Cardiac muscle cell (in vitro differentiated cells and primary cell): ENCODE measurements around the genes EIF2B4 and C2orf16.

GRCh38 chr2:27369683-27370515, at the start of gene EIF2B4:
Gene EIF2B4, minus strand, starts transcription at chr2:27370338.
- RAMPAGE, long total RNA, result start-site peak on the minus strand at chr2:27370287-27370373, 994 and 803 reads in 2 replicates
- RRBS, result 2% methylated on average over 34 of the region's 74 CpGs

DNA sequence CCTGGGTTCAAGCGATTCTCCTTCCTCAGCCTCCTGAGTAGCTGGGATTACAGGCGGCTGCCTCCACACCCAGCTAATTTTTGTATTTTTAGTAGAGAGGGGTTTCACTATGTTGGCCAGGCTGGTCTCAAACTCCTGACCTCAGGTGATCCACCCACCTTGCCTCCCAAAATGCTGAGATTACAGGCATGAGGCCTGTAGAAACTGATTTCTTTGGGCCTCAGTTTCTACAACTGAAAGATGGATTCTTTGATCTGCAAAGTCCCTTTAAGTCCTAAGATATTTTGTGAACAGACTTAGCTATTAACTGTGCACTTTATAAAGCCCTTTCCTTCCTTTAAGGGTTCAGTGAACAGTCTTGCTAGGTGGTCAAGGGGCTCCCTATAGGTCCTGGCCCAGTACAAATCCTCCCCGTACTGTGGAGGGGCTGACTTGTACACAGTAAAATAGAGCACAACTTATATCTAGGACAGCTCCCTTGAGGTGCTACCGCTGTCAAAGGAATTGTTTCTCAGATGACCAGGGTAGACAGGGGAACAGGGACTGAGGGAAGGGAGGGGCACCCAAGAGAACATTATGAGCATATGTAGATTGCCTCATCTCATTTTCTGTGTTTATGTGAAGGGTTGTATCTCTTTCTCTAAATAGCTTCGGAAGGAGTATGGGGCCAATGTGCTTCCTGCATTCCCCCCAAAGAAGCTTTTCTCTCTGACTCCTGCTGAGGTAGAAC, 1.7 kb downstream of the SNX17 start:
- RAMPAGE, long total RNA, result no peak
- RRBS, result no CpG with 5 or more reads among the region's 5 CpGs

DNA sequence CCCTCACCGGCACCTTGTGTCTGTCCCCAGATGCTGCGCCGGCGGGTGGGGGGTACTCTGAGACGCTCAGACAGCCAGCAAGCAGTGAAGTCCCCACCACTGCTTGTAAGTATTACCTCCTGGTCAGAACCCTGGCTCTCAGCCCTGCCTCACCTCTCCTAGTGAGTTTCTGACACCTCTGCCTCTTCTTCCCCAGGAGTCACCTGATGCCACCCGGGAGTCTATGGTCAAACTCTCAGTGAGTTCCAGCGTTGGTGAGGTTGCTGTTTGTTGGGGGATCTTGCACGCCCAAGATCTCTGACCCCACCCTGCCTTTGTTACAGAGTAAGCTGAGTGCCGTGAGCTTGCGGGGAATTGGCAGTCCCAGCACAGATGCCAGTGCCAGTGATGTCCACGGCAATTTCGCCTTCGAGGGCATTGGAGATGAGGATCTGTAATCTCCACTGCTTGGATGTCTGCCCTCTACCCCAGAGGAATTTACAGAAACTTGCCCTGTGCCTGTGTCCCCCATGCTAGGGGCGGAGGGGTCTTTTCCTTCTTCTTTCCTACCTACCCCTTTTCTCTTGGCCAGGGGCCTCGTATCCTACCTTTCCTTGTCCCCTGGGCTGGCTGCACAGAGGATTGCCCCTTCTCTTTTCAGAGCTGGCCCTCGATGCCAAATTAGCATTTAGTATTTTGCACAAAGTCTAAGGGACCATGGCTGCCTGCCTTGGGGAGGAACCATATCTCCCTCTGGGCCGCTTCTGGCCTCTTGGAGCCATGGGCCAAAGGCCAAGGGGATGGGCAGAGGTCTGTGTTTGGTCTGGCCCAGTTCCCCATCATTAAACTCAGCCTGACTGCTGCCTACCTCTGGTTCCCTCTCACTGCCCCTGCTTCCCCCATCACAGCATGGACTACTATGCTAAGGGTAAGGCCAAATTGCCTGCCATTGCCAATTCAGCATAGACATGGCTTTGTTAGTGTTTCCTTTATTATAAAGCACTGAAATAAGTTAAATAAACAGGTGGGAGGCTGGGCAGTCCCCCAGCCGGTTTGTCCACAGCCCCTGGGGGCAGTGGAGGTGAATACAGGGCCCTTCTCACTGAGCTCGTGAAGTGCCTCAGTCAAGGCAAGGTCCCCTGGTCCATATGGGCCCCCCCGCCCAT, 3.9 kb downstream of the ZNF513 start:
- RAMPAGE, long total RNA, result no peak
- RRBS, result no CpG with 5 or more reads among the region's 20 CpGs

GRCh38 chr2:27391963-27392369, 11.4 kb upstream of the ZNF513 start:
- RAMPAGE, long total RNA, result no peak
- RRBS, result no CpG with 5 or more reads among the region's 3 CpGs

GRCh38 chr2:27428745-27429938, 711 bp downstream of the NRBP1 start:
- RAMPAGE, long total RNA, result no peak
- RRBS, result 2% methylated on average over 37 of the region's 81 CpGs

DNA sequence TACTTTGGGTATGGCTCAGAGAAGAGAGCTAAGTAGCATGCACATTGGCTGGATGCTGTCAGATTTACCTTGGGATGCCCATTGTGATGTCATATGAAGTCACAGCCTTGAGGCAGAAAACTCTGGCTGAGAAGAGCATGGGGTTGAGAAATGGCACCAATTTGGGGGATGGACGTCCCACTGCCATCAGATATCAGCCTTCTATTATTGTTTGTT, at the start of gene C2orf16:
Gene C2orf16 (plus strand): TSS at position 110 of the 216 bp plus-strand sequence.
- RAMPAGE, long total RNA, result no peak
- RRBS, result no CpG with 5 or more reads among the region's 1 CpG

GRCh38 chr2:27629149-27629428, 239 bp downstream of the GPN1 start:
- RAMPAGE, long total RNA, result no peak
- RRBS, result 2% methylated on average over 7 of the region's 12 CpGs

DNA sequence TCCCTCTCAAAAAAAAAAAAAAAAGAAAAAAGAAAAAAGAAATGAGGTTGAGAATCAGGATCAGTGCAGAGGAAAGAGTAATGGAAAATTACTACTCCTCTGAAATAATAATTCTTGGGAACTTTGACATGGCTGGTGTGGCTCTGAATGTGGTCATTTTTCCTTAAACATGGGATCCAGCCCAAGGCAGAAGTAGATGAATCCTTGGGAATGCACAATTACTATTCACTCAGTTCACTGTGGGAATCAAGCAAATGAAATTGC, 8.8 kb upstream of the MRPL33 start:
- RAMPAGE, long total RNA, result no peak

DNA sequence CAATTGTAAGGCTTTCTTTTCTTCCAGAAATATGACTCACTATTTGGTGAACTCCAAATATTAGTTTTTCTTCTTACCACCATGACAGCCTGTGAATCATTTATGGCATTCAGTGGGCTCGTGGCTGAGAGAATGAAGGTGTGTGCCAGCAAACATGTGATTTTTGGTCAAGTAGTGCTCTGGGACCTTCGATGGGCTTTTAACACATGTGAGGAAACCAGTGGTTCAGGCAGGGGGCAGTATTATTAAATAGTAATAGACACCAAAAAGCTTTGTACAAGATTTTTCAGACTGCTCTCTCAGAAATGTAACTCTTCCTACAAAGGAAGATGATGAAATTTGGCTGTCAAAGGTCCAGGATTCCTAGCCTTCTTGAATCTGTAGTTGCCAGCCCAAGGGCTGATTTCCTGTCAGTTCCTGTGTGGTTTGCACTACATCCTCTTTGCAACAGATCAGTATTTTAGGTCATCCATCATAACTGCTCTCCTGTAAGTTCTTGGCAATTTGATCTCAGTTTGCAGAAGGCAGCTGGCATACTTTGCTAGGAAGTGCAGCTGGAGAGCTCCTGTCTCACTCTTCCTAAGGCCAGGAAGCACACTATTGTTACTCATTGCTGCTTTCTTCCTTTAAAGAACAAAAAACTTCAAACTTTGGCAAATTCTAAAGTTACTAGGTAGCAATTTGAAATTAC, 64.4 kb downstream of the BABAM2 start:
- RAMPAGE, long total RNA, result no peak
- RRBS, result no CpG with 5 or more reads among the region's 2 CpGs

DNA sequence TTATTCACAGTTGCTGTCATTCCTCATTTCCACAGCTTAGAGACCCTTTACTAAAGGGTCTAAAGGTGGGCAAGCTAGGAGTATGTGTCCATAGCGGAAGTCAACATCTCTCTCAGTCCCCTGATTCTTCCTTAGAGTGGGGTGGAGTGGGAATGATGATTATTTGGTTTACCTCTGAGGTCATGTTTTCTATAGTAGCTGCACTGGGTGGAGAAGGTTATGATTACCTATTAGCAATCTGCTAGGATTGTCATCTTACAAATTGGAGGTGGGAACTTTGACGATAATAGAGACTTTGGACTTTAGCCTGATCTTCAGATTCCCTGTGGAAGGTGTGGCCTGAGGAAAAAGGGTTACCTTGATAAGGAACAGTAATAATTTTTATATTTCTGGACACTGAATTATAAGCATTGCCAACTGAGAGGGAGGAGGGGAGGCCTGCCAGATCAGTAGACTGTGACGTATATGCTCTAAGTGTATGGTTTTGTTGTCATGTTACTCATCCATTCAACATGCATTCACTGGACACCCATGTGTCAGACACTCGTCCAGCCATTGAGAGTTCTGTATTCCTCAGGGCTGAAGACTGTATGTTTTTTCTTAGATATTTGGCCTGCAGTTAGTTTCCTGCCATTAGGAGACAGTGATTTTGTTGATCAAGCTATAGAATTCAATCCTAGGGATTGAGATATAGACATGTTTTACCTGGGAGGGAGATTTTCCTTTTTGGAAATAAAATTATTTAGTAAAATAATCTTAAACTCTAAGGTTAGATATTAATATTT, 183.3 kb upstream of the FOSL2 start:
- RAMPAGE, long total RNA, result no peak
- RRBS, result no CpG with 5 or more reads among the region's 4 CpGs

GRCh38 chr2:28269145-28269989, 123.3 kb upstream of the FOSL2 start:
- RAMPAGE, long total RNA, result no peak
- RRBS, result no CpG with 5 or more reads among the region's 3 CpGs

DNA sequence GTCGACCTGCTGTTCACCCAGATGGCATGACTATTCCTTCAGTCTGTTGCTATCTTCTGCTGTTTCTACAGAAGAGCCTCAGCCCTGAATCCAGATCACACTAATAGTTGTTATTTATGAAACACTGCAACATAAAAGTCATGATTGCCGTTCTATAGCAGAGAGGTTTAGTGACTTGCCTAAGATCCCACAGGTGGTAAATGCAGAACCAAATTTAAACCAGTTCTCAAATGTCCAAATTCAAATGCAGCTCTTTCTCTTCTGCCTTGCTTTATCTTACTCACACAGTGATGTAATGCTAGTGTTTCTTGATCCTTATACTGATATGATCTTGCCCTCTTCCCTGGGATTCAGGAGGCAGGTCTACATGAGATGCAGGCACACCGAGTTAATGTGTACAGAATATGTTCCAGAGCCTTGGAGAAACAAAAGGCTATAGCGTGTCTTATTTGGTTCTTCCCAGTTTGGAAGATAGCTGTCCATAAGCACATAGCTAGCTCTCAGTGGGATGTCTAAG, 122.0 kb upstream of the FOSL2 start:
- RAMPAGE, long total RNA, result no peak
- RRBS, result no CpG with 5 or more reads among the region's 4 CpGs

DNA sequence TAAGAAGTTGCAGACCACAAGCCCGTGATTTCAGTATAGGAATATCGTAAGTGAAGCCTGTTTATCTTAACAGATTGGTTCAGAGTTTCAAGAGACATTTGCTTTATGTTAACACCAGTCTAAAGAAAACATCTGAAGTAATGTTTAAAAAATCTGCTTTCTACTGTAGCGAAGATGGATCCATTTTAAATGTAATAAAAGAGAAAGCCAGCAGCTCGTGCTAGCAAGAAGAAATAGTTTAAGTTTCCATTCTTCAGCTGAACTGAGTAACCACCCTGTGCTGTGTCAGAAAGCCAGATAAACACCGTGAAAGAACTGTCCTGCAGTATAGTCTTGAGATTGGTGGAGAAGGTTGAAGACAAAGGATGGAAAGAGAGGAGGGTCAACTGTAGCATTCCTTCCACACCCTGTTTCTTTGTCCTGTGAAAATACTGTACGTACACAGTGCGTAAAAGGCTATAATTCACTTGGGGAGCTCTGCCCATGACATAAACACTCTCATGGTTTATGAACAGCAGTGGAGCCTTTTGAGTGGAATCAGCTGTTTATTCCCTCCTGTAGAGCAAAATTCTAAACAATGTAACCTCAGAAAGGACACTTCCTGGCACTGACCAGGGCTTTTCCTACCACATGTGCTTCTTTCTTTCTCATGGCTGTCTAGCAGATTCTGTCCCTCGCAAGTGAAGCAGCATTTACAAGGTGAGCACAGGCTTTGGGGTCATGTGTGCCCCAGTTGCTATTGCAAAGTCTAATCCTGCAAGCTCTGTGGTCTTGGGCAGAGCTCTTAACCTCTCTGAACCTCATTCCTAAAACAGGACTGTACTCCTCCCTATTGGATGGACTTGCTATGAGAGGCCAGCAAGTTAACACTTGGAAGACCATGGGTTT, 91.7 kb upstream of the FOSL2 start:
- RAMPAGE, long total RNA, result no peak
- RRBS, result no CpG with 5 or more reads among the region's 8 CpGs

DNA sequence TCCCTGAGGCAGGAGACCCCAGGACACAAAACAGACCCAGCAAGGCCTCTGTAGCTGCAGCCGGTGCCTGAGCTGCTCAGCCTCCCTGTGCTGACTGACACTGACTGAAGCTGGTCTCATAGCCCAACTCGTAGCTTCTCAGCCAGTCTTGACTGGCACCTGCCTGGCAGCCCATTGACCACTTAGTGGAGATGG, 14.1 kb upstream of the FOSL2 start:
- RAMPAGE, long total RNA, result no peak
- RRBS, result no CpG with 5 or more reads among the region's 2 CpGs

GRCh38 chr2:28400975-28401302, 8.3 kb downstream of the FOSL2 start:
- RAMPAGE, long total RNA, result no peak
- RRBS, result no CpG with 5 or more reads among the region's 1 CpG

DNA sequence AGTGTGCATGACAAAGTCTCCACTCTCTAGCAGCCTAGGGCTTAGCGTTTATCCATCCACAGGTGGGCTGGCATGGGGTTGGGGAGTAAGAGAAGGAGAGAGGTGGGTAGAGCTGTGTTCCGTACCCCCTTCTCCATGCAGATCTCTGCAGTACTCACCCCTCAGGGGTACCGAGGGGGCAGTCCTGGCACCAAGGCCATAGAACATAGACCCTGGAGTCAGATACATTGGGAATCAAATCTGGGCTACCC, 18.5 kb downstream of the FOSL2 start:
- RAMPAGE, long total RNA, result no peak
- RRBS, result no CpG with 5 or more reads among the region's 3 CpGs

DNA sequence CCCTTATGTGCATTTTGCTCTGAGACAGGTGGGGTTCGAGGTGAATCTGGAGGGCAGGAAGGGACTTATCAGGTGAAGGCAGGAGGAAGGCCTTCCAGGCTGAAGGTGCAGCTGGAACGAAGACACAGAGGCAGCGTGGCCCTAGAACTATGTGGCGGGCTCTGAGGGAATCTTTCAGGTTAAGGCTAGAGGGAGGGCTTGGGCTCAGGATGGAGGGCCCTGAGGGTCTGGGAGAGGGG, 24.9 kb upstream of the PLB1 start:
- RAMPAGE, long total RNA, result no peak
- RRBS, result no CpG with 5 or more reads among the region's 4 CpGs

DNA sequence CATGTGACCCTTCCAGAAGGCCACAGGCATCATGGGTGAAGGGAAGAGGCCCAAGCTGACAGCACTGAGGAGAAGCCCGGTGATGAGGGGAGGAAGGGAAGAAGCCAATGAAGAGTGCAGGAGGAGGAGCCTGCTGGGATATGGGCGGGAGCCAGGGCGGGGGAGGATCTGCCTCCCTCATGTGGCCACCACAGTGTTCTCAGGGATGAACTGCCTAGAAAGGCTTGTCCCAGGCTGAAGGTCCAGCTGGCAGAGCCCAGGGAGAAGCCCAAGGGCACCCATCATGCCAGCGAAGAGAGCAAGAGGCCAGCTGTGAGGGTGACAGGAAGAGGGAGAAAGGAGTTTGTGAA, 24.6 kb upstream of the PLB1 start:
- RAMPAGE, long total RNA, result no peak
- RRBS, result no CpG with 5 or more reads among the region's 4 CpGs

GRCh38 chr2:28547775-28548053, 51.9 kb downstream of the PLB1 start:
- RAMPAGE, long total RNA, result no peak
- RRBS, result no CpG with 5 or more reads among the region's 4 CpGs

GRCh38 chr2:28601298-28602030, 105.6 kb downstream of the PLB1 start:
- RAMPAGE, long total RNA, result no peak
- RRBS, result no CpG with 5 or more reads among the region's 5 CpGs